Cerebellum (tissue), 5 donors: ENCODE measurements around a stretch of chr9.

- PRO-cap, 3 experiments: no peak in any of the 3 experiments
- RAMPAGE, long total RNA: no peak
Observed at GRCh38 chr9:13652370-13652665, 372.8 kb upstream of the MPDZ start.

DNA sequence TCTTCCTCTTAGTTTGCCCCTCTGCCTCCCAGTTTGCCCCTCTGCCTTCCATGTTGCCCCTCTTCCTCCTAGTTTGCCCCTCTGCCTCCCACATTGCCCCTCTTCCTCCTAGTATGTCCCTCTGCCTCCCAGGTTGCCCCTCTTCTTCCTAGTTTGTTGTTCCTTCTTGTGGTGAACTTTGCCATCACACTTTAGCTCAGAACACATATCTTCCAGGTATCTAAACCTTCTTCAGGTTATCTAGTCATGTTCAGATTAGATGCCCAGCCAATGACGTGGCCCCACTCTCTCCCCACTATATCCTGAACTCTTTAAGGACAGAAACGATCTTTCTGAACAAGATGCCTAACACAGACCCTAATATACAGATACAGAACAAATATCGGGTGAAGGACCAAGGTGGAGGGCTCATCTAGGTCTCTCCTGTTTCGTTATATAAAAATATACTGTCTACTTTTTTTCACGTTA lies 190.2 kb downstream of the NFIB start:
- PRO-cap, 3 experiments: no peak in any of the 3 experiments
- RAMPAGE, long total RNA: no peak

- PRO-cap, 3 experiments: no peak in any of the 3 experiments
- RAMPAGE, long total RNA: no peak
Observed at GRCh38 chr9:14218014-14218735, 95.8 kb downstream of the NFIB start.

DNA sequence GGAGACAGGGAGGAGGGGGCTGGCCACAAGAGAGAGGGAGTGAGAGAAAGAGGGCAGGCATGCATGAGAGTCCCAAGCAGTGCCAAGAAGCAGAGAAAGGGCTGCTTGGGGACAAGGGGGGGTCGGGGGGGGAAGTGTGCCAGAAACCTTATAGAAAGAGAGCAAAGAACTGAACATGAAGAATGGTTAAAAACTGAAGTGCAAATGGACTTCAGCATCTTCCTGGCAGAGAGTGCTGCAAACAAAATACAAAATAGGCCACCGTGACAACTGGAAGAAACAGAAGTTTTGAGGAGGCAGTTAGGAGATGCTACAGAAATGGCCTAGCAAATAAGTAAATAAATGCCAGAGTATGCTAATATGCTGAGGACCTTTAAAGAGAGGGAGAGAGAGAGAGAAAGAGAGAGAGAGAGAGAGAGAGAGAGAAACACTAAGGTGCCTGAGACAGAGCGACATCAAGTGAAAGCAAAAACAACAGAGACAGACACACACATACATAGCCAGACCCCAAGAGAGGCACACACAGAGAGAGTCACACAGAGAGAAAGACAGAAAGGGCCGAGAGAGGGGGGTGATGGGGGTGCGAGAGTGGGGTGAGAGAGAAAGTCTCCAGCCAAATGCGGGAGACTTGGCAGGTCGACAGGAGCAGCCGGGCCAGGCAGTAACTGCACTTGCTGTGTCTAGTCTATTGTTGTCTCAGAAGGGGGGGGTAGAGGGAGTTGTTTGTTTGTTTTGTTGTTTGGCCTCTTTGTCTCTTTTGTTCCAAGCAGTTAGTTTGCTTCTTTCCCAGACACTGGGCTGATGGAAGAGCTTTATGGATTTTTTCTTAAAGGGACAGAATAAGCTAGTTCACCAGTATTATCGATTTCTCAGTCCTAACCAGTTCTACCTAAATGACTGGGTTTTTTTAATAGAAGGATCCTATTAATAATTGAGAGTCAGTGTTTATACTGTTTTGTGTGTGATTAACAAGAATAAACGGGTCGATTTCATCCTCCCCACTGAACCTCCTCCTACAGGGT lies 30.1 kb upstream of the NFIB start:
- PRO-cap, 3 experiments: no peak in any of the 3 experiments
- RAMPAGE, long total RNA: no peak

GRCh38 chr9:14533971-14534282 lies 159.3 kb downstream of the ZDHHC21 start:
- PRO-cap, 3 experiments: no peak in any of the 3 experiments
- RAMPAGE, long total RNA: no peak

DNA sequence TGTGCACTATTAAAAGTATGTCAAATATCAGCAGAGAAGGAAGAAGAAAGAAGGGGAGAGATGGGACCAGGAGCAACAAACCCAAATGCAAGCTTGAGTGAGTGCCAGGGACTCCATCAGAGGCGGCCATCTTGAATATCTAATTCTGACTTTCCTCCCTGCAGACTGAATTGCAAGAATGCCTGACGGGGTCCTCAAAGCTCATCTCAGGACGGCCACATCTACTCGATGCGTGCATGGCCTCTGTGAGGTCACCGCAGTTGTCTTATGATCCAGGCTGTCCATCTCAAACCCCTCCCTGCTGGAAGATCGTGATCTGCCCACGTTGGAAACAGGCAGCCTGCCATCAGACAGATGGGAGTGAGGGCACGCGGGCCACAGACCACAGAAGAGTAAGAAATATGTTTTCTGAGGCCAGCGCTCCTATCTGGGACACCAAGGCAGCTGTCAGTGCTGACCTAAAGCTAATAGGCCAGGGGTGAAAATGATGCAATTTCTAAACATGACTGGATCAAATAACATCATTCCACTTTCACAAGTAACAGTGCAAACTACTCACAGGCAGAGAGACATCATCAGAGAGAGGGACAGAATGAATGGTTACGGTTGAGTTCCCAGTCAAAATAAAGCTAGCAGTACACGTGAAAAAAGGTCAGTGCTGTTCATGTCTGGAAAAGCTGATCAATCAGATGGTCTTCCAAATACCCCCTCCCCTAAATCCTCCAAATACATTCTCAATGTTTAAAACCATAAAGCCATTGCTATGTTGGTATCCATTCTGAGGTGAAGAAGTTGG lies 57.0 kb upstream of the CER1 start:
- PRO-cap, 3 experiments: peak in 1 of 3 experiments; most common plus-strand start position 426 of the sequence (in 1); most common minus-strand start position 266 of the sequence (in 1)
- RAMPAGE, long total RNA: no peak

GRCh38 chr9:14961290-14961942 lies 51.2 kb upstream of the FREM1 start:
- PRO-cap, 3 experiments: no peak in any of the 3 experiments
- RAMPAGE, long total RNA: no peak

DNA sequence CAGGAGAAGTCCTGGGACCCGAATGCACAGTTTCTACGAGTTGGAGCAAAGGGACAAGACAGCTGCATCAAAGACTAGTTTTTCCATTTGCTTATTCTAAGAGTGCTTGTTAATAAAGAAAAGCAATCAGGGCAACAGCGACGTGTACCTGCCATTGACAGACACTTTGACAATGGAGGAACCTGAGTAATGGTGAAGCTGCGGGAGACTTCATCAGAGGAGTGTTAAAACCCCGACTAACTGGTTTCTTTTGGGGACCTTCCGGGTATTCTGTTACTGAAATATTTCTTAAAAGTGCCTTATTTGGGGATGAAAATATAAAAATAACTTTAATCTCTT lies 651 bp downstream of the SNAPC3 start:
- PRO-cap, 3 experiments: no peak in any of the 3 experiments
- RAMPAGE, long total RNA: no peak

GRCh38 chr9:15479457-15479751 lies 31.4 kb downstream of the PSIP1 start:
- PRO-cap, 3 experiments: no peak in any of the 3 experiments
- RAMPAGE, long total RNA: no peak

DNA sequence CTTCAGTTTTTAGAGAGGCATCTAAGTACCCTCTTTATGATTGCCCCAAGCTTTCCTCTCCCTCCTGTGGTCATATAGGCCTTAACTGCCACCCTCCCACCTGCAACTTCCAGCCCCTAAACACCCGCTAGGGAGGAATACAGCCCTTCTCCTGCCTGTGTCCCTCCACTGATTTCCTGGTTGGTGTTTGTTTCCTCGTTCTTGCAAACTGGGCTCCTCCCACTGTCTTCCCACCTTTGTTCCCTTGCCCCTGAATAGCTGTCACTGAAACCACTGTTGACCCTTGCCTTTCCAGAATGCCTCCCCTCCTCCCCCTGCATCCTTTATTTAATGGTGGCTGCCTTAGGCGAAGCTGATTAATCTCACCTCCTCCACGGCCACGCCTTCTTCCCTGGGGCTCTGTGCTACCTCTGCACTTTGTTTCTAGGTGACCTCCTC lies 626.7 kb downstream of the BNC2 start:
- PRO-cap, 3 experiments: no peak in any of the 3 experiments
- RAMPAGE, long total RNA: no peak

GRCh38 chr9:16337273-16337864 lies 533.1 kb downstream of the BNC2 start:
- PRO-cap, 3 experiments: no peak in any of the 3 experiments
- RAMPAGE, long total RNA: no peak

GRCh38 chr9:16414299-16414919 lies 456.1 kb downstream of the BNC2 start:
- PRO-cap, 3 experiments: no peak in any of the 3 experiments
- RAMPAGE, long total RNA: no peak

- PRO-cap, 3 experiments: no peak in any of the 3 experiments
- RAMPAGE, long total RNA: no peak
Observed at GRCh38 chr9:16653372-16654475, 216.7 kb downstream of the BNC2 start.

GRCh38 chr9:16708882-16709503 lies 161.5 kb downstream of the BNC2 start:
- PRO-cap, 3 experiments: no peak in any of the 3 experiments
- RAMPAGE, long total RNA: no peak

- PRO-cap, 3 experiments: no peak in any of the 3 experiments
- RAMPAGE, long total RNA: no peak
Observed at GRCh38 chr9:16871562-16872363, 1.3 kb upstream of the BNC2 start.

GRCh38 chr9:17230643-17231123 lies 95.8 kb downstream of the CNTLN start:
- PRO-cap, 3 experiments: no peak in any of the 3 experiments
- RAMPAGE, long total RNA: no peak

DNA sequence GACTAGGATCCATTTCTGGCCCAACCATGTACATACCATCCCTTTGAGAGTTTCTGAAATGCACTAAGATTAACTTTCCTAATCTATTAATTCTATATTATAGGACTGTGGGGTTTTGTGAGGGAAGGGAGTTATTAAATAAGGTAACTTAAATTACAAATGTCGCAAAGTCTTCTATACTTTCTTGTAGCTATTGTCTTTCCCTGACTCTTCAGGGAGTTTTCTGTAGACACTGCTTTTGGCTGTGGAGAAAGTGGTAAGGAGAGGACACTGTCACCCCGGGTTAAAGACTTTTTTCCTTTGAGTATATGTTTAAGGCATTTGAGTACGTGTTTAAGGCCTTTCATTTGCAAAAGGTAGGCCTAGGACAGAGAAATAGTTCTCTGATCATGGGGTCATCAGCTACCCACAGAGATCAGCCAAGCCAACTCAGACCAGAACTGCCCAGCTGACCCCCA lies 90.9 kb upstream of the ADAMTSL1 start:
- PRO-cap, 3 experiments: no peak in any of the 3 experiments
- RAMPAGE, long total RNA: no peak

GRCh38 chr9:18393707-18394304 lies 80.1 kb upstream of the ADAMTSL1 start:
- PRO-cap, 3 experiments: no peak in any of the 3 experiments
- RAMPAGE, long total RNA: no peak

DNA sequence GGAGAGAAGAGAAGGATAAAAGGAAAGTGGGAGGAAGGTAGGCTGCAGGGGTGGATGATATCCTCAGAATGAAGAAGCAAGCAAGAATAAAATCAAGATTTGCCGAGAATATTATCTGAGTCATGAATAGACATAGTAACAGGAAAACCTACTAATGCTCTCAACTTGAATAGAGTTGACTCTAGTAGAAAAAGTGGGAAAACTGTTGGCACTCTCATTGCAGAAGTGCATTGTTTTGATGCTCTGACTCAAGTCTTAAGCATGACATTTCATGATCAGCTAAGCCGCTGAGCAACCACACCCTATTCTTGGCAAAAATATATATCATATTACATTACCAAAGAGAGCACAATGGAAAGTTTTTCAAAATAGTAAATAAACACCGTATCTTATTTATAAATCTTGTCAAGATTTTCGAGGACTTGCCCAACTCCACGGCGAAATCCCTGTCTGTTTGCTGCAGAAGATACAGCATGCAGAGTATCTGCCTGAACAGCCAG lies 14.0 kb upstream of the ADAMTSL1 start:
- PRO-cap, 3 experiments: no peak in any of the 3 experiments
- RAMPAGE, long total RNA: no peak

DNA sequence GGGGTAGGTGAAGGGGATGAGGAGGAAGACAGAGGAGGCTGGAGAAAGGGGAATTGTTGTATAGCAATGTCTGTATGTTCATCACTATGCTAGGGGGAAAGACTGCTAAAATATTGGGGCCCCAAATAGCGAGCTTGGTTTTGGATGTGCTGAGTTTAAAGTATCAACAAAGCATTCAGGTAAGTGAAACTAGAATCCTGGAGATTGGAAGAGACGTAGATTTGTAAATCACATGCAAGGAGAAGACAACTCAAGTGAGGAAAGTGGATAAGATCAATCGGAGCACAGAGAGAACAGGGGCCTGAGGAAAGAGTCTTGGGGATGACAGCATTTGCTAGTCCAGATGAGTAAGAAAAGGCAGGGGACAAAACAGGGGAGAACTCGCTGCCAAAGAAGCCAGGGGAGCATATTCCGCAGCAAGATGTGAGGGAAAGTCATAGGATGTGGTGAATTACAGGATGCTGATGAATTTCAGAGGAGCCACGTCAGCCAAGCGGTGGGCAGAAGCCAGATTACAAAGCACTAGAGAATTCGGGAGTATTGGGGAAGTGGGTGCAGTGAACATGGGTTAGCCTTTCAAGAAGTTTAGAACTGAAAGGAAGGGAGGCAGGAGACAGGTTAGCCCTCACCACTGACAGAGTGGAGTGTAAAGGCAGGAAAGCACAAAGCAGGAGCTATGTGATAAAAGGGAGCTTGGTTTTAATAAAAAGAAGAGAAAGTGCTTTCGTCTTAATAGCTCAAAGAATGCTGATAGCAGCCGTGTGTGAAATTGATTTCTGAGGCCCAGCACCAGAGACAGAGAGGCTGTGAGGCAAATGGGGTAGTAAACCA lies 16.6 kb downstream of the ADAMTSL1 start:
- PRO-cap, 3 experiments: no peak in any of the 3 experiments
- RAMPAGE, long total RNA: no peak